Colic lymph node (tissue), 1 donor: ENCODE data around the gene TTC3.

- PRO-cap: no peak
Observed at GRCh38 chr21:36385911-36386524, 826 bp downstream of the CHAF1B start.

DNA sequence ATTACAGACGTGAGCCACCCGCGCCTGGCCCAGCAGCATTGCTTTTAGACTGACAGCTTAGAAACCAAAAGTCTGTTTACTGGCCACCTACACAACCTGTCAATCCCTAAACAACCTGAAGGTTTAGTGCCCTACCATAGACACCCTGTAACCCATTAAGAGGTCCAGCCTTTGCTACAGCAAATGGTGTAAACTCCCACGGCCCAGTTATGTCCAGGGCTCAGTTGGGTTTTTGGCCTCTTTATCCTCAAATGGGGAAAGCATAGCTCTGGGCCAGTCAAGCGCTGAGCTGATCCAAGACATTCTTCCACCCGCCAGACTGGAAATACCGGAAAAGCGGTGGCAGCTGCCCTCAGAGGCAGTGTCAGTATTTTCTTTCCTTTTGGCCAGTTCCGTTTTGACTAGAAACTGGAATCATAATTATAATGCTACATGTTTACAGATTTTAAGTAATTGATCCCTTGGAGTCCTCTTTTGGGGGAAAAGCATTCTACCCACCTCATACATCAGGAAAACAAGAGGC lies 30.0 kb upstream of the CLDN14 start:
- PRO-cap: no peak

DNA sequence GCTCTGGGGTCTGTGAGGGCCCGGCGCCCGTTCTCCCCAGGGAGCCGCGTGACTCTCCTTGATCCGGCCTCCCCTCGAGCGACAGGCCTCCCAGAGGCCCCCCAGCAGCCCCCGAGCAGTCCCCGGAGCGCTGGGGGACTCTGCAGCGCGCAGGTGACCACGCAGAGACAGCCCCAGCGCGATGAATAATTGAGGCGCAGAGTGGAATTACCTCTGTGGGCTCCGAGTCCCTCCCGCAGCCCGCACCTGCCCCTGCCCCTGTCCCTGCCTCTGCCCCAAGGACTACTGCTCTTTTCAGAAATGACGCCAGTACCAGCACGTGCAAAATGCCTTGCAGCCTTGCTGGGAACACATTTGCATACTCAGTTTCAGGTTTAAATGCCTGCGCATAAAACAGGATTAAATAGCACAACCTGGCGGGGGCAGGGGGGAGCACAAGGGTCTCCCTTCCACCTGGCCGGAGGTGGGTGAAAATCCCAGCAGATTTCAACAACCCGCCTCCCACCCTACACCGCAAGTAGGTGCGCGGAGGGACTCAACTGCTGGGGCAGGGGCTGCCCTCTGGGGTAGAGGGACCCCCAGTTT lies 62.8 kb upstream of the CLDN14 start:
- PRO-cap: no peak

- PRO-cap: no peak
Observed at GRCh38 chr21:36788096-36788866, 89.4 kb downstream of the SIM2 start.

DNA sequence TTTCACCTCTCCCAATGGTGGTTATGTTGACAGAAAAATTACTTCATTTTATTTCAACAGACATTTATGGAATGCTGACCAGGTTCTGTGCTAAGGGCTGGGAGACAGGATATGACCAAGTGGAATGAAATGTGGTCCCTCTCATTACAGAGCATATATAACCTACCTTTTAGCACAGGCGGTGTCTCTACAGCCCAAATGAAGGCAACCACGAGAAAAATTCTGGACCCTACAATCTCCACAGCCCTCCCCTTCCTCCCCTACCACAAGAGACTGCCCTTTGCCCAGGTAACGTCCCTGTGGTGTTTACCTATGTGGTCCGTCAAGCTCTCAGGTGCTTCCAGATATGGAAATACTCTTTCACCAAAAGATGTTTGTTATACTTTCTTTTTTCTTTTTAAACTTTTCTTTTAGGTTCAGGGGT lies 105.5 kb downstream of the HLCS start:
- PRO-cap: no peak

GRCh38 chr21:36959436-36959969 lies 7.0 kb downstream of the HLCS start:
- PRO-cap: no peak

GRCh38 chr21:36966999-36967300 lies 481 bp upstream of the HLCS start:
- PRO-cap: no peak

- PRO-cap: bidirectional peak, plus-strand start at chr21:37073271, minus-strand start at chr21:37073099
Observed at GRCh38 chr21:37072950-37073600, at the start of gene TTC3. Gene TTC3, plus strand, starts transcription at chr21:37073254.

GRCh38 chr21:37108203-37108857 lies 35.3 kb downstream of the TTC3 start:
- PRO-cap: no peak

DNA sequence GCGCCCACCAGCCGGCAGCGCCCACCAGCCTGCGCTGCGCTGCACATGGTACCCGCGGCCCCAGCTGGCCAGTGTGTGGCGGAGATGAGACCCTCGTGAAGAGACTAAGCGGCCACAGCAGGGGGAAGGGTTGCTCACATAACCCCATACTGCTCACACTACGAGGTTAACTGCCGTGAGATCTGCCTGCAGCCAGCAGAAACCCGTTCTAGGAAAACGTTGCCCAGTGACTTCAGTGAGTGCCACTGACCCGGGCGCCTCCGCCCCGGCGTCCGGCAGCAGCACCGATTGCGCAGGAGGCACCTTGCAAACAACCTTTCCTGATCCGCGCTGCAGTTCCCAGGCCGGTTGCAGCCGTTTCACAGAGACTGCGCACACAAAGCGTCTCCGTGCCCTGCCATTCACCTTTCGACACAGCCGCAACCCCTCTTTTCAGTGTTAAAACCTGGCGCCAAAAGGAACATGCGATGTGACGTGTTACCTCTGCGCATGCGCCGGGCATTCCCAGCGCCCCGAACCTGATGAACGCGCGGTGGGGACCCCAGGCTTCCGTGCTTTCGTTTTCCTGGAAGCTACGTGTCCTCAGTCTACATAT lies 9.1 kb downstream of the VPS26C start:
- PRO-cap: bidirectional peak, plus-strand start at position 521 of the sequence, minus-strand start at position 413 of the sequence

DNA sequence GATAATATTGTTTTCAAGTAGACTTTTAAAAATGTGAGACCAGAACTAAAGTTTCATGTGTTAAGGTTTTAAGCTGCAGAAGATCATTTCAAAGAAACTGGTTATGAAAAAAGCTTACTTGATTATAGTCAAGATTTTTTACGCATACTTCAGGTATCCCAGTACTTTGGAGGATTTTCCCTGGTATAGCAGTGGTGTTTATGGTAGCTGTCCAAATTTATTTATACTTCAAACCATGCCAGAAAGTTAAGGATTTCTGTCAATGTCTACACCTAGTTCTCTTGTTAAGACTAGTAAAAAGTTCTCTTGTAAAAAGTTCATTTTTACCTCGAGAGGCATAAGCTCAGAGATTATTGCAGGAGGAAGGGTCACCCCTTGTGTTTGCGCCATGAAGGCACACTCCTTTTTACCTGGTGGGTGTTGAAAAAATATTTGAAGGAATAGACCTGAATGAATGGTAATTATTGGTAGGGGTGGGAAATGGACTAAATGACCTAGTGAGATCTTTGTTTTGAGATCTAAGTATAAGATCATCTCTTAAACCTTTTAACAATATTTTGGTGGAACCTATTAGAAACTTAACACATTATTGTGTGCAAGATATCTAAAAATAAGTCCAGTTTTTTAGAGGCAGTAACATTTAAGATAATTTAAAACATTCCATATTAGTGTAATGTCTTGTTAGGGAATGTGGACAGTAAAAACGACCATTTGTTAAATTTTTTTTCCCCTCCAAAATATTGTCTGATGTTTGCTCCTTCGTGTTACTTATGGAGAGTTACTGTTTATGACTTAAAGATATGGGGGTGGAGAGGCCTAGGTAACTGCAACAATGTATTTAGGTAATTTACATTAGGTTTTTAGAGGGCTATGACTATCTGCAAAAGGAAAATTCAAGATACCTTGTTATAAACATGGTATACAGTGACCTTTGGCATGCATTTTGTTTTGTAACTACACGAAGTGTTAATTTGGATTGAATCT lies 3.0 kb downstream of the DYRK1A start:
- PRO-cap: no peak

- PRO-cap: no peak
Observed at GRCh38 chr21:37396302-37396635, 29.7 kb downstream of the DYRK1A start.

GRCh38 chr21:37470741-37471547 lies 104.4 kb downstream of the DYRK1A start:
- PRO-cap: no peak

DNA sequence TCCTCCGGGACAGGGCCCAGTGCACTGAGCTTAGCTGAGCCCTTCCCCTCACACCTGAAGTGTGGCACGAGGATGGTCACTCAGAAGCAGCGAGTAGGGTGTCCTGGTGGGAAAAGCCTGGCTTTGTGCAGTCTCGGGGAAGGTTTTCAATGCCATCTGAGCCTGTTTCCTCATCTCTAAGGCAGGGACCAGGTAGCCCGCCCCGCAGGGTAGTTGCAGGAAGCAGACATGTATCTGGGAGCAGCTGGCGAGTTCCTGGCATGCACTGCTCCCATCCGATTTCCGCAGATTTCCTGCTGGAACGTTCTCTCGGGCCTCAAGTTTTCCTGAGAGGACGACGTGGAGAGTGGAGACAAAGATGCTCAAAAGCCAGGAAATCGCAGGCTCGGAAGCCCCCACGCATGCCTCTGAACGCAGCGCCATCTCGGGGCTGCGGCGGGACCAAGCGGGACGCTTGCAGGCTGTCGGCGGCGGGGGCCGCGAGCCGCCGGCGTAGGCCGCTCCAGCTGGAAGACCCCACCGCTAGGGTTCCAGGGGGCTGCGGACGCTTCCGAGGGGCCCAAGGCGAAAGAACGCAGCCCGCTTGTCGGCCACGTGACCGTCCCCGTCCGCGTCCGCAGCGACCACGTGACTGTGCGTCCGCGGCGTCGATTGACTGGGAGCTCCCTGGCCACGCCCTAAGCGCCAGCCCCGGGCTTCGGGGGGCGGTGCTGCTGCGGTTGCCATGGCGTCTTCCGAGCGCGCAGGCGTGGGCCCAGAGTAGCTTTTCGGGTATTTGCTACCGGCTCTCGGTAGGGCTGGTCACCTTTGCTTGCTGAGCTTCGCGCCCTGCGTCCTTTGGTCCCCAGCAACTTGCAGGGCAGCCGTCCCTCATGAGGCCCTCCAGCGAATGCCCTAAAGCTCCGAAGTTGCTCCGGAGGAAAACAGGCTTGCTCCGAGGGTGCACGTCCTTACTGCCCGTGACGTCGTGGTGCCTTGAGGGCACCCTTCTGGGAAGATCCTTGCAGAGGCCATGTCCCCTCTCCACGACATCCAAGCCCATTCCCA lies 197.0 kb downstream of the DYRK1A start:
- PRO-cap: bidirectional peak, plus-strand start at position 693 of the sequence, minus-strand start at position 612 of the sequence

- PRO-cap: no peak
Observed at GRCh38 chr21:38121183-38121782, 135.5 kb upstream of the KCNJ15 start.

DNA sequence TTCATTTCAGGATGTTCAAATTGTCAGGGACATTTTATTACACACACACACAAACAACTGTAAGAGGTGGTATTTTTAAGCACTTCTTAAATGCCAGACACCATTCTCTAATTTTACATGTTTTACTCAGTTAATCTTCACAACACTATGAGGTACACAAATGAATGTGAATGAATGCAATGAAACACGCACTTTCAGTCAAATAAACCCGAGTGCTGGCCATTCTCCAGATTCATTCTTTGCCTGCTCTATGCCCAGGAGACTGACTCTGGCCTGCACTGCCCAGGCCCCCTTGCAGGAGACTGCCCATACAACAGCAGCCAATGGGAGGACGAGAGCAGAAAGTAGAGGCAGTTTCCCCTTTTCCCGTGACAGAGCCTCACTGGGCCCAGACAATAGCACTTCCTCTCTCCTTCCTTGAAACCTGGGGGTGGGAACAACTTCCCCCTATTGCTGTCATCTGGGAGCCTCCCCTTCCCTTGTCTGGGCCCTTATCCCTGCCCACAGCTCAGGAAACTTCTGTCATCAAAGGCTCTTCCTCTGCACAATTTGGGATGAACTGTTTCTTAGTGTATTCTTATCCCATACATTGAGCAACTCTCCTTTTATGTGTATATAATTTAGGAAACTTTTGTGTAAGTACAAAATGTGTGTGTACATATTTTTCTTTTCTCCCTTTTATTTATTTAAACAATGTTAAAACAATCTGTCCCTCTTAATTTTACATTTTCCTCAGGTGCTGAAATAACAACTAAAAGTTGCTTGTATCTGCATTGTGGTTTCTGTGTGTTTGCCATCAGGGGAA lies 60.8 kb upstream of the KCNJ15 start:
- PRO-cap: no peak

DNA sequence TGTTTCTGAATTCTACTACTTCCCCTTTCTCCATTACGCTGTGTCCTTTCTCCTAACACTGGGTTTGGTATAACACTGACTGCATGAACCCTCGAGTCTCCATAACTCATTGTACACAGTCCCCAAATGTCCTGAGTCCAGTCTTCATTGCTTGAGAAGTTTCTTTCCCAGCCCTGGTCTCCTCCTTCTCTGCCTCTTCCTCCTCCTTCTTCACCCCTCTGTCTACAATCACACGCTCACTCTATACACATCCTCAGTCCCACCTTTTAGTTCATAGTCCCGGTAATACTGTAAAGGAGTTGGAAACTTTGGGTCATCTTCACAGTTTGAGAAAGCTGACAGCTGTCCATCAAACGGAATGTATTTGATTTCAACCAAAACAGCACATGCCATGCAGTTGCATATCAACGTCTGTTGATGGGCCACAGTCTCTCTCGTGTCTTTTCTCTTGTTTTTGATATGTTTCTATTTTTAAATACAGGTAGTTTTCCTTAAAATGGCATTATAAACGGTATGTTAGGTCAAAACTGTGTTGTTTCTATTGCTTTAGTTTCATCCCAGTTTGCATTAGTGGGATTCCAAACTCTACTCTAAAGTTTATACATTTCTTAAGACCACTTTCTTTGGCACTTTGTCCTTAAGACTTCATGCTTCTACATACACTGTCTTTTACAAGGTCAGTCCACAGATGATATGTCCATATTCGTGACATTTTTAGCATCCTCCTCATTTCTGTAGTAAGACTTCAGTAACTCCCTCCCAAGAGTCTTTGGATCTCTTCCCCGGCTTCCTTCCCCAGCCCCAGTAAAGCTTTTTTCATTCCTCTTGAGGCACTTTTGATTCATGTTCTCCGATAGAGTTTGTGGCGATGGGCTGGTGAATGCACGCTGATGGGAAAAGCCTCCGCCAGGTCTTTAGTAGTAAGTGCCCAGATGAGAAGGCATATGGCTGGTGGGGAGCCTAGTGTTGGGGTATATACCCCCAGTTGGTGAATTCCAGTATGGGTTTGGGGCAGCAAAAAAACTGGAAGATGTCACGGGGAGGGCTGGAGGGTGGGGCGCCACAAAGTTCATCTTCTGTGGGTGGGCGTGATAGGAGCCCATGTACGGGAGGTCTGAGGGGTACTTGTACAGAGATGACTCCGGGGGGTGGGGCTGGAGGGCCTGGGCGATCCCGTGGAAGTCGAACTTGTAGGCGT lies 115.4 kb downstream of the ERG start:
- PRO-cap: no peak

- PRO-cap: bidirectional peak, plus-strand start at chr21:38489289, minus-strand start at chr21:38489048
Observed at GRCh38 chr21:38488958-38489150, 9.4 kb downstream of the ERG start.

- PRO-cap: no peak
Observed at GRCh38 chr21:38495696-38496271, 2.5 kb downstream of the ERG start.

- PRO-cap: no peak
Observed at GRCh38 chr21:38772935-38773809, 32.6 kb upstream of the ETS2 start.